Penis (tissue), 1 donor: ENCODE measurements around a stretch of chr5.

- PRO-cap = no peak
Measured at GRCh38 chr5:67491074-67491405, 294.4 kb upstream of the CD180 start.

GRCh38 chr5:67538024-67538335, 341.4 kb upstream of the CD180 start:
- PRO-cap = no peak

DNA sequence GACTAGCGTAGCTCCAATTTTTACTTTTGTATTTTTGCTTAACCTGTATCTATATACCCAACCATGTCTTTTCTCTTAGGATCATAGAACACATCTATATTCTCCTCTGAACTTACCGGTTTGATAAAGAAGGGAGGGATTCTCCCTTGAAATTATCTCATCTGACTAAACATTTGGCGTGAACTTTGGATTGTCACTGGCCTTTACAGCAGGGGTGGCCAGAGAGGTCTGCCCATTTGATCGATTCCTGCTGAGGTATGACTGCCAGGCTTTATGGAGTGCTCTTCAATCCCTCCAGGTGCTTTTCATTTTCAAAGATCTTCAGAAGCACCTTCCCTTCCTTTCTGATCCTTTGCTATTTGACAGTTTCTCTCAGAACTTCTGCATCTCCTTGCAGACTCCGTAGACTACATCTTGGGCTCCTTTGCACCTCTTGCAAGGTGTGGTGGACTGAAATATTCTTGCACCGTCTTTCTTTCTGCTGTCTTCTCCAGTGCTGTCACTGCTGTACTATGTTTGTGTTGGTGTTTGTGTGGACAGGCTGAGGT, 409.7 kb upstream of the CD180 start:
- PRO-cap = no peak

GRCh38 chr5:67693727-67694715, 497.4 kb upstream of the CD180 start:
- PRO-cap = no peak

DNA sequence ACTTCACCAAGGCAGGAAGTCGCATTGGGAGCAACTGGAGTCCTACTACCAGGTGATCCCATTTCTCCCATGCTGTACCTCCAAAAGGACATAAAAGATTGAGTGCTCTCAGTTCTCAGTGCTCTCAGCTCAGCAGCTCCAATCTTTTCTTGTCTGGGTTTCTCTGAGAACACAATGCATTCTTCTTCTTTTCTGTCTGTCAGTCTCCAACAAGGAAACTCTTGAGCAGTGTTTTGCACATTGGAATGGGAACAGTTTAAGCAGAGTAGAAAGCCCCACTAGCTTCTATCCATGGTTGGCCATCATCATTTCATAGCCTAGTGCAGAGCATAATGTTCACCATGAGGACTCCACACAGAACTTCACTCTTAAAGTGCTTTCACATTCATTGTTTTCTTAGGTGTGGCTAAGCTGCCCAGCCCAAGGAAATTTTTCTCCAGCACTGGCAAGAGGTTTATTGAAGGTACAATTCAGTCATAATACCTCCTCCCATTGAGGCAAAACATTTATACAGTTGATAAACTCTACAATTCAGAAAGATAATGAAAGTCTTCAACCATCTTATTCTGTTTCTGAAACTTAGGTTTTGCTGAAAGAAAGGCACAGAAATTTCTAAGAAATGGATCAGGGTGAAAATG, 502.9 kb upstream of the CD180 start:
- PRO-cap = no peak

- PRO-cap = no peak
Measured at GRCh38 chr5:67807319-67808190, 408.0 kb upstream of the PIK3R1 start.

DNA sequence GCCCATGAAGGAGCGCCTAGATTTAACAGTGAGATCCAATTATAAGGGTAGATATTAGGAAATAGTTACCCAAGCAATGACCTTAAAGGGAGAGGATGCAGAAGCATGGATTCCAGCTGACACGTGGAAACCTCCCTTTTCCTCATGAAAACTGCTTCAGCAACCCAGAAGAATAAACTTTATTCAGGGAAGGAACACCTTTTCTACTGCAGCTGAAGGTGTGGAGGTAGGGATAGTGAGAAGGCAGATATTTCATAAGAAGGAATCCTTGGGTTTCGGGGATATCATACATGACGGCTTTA, 80.5 kb upstream of the PIK3R1 start:
- PRO-cap = no peak

- PRO-cap = no peak
Measured at GRCh38 chr5:68225861-68227083, 10.7 kb downstream of the PIK3R1 start.

GRCh38 chr5:68232027-68232607, 16.6 kb downstream of the PIK3R1 start:
- PRO-cap = no peak

DNA sequence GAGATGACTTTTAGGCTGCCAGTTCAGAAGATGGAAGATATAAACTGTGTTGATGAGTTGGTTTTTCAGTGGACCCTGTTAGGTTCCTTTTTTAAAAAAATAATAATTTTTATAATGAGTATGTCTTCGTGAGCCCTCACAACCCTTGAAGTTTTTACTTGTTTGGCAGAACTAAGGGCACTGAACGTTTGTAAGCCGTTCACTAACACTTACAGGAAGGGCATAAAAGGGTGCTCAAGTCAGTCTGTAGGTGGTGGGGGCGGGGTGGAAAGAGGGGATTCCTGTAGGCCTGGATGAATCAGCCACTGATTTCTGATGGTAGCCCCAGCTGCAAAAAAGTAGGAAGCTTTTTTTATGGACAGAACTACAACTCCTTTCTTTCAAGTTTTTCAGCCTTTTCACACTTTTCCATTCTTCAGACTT, 35.8 kb downstream of the PIK3R1 start:
- PRO-cap = no peak

DNA sequence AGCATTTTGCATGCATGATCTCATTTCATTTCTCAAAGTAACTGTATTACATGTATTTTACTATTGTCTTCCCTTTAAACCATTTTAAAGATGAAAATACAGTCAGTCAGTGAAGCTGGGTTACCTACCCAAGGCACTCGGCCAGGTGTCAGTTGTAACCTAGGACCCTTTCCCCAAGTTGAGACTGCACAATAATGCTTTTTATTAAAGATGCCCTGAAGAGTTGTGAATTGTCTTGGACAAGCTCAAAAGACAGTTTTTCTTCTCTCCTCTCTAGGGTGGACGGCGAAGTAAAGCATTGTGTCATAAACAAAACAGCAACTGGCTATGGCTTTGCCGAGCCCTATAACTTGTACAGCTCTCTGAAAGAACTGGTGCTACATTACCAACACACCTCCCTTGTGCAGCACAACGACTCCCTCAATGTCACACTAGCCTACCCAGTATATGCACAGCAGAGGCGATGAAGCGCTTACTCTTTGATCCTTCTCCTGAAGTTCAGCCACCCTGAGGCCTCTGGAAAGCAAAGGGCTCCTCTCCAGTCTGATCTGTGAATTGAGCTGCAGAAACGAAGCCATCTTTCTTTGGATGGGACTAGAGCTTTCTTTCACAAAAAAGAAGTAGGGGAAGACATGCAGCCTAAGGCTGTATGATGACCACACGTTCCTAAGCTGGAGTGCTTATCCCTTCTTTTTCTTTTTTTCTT, 81.7 kb downstream of the PIK3R1 start:
- PRO-cap = no peak

DNA sequence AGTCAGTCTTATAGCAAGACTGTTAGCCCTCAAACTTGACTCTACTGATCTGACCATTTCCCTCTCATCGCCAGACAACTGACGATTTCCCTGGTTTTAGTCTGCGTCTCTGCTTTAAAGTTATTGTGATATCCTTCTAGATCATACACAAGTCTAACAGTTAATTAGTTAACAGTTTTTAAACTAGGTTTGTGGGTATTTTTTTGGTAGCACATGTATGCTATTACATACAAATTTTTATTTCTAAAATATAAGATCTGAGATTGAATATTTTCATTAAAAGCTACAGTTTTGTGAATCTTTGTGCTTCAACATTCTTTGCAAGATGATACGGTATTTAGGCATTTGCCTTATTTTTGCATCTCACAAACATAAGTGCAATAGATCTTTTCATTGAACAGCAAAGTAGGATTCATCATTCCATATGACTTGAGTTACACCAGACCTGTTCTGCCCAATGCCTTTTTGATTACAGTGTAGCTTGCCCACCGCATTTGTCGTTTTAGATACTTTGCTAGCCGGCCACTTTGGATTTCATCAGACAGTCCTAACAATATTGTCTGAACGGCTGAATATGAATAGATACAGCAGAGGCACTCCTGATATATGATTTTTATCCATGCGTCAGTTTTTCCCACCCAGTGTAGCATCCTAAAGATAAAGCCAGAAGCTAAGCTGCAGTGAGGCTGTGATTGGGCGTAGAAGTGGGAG, 84.4 kb downstream of the PIK3R1 start:
- PRO-cap = no peak

GRCh38 chr5:68343342-68343960, 127.9 kb downstream of the PIK3R1 start:
- PRO-cap = no peak

DNA sequence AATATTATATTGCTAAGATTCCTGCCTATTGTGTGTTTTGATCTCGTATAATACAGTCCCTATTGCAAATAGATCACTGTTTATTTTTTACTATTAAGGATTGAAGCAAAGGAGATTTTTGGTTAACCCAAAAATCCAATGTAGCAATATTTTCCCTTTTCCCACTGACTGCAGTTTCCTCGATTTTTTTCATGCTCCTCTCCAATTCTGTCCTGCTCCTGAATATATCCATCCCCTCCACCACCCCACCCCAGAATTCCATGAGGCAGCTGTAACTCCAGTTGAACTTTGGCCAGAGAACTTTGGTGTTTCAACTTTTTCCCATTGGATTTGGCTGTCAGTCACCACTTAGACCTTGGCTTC, 261.1 kb downstream of the PIK3R1 start:
- PRO-cap = no peak

GRCh38 chr5:68682447-68683046, 411.3 kb upstream of the SLC30A5 start:
- PRO-cap = no peak

GRCh38 chr5:68730216-68731127, 363.3 kb upstream of the SLC30A5 start:
- PRO-cap = no peak

GRCh38 chr5:69181911-69182222, 7.5 kb upstream of the CENPH start:
- PRO-cap = no peak

DNA sequence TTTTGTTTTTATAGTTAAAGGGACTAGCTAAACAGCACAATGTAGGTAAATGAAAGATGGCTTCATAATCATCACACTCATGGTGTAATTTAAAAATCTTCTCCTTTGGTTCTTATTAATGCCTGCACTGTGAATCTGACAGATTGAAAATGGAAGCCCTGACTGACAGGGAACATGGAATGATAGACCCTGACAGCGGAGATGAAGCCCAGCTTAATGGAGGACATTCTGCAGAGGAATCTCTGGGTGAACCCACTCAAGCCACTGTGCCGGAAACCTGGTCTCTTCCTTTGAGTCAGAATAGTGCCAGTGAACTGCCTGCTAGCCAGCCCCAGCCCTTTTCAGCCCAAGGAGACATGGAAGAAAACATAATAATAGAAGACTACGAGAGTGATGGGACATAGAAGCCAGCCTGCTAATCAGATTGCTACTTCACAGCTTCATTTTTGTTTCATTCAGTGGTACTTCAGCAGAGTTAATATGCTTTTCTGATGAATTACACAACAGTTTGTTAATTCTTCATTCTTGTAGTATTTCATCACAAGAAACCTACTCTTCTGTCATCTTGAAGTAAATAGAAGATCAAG, 934 bp upstream of the MARVELD2 start:
- PRO-cap = no peak

DNA sequence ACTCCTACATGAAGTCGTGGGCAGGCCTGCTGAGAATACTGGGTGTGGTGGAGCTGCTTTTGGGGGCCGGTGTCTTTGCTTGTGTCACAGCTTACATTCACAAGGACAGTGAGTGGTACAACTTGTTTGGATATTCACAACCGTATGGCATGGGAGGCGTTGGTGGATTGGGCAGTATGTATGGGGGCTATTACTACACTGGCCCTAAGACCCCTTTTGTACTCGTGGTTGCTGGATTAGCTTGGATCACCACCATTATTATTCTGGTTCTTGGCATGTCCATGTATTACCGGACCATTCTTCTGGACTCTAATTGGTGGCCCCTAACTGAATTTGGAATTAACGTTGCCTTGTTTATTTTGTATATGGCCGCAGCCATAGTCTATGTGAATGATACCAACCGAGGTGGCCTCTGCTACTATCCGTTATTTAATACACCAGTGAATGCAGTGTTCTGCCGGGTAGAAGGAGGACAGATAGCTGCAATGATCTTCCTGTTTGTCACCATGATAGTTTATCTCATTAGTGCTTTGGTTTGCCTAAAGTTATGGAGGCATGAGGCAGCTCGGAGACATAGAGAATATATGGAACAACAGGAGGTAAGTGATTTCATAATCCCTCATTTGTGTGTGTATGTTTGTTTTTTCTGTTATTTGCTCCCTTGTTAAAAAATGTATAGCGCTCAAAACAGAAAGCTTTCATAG, 5.2 kb downstream of the MARVELD2 start:
- PRO-cap = no peak

DNA sequence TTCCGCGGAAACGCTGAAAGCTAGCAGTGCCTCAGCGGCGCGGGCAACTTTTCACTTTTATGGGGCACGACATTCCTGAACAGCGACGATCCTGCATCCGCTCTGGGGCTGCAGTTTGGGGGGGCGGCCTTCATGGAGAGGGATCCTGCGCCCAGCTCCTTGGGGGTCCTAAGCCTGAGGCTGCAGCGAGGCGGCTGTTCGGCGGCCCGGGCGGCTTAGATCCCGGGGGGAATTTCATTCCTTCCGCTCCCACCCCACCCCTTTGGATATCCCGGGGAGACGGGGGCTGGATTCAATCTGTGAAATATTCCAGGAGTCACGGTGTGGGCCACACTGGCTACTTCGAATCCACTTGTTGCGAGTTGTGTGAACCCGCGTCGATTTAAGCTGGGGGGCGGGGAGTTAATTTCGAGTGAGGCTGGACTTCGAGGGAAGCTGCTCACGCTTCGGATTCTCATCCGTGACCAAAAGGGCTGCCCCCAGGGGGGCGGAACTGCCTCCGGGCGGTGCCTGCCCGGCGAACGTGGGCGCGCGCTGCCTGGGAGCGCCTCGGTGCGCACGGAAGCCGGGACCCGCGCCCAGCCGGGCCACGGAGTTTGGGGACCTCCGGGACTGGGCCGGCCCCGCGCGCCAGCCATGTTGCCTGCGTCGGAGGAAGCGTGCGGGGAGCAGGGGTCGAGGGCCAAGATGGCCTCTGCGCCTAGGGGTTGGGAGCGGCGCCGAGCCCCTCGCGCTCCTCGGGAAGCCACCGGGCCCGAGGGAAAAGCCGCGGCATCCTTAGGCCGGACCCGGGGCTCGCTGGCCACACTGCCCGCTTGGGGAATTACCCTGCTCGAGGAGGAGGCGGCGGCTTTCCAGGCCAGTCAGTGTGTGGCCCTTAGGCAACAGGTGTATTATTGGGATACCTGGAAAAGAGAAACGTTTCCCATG, 823 bp downstream of the OCLN start:
- PRO-cap = no peak